ENCODE data around the gene CCNQ.

GRCh38 chrX:153510176-153510487, 7.3 kb upstream of the ATP2B3 start:
- PRO-cap = no peak

DNA sequence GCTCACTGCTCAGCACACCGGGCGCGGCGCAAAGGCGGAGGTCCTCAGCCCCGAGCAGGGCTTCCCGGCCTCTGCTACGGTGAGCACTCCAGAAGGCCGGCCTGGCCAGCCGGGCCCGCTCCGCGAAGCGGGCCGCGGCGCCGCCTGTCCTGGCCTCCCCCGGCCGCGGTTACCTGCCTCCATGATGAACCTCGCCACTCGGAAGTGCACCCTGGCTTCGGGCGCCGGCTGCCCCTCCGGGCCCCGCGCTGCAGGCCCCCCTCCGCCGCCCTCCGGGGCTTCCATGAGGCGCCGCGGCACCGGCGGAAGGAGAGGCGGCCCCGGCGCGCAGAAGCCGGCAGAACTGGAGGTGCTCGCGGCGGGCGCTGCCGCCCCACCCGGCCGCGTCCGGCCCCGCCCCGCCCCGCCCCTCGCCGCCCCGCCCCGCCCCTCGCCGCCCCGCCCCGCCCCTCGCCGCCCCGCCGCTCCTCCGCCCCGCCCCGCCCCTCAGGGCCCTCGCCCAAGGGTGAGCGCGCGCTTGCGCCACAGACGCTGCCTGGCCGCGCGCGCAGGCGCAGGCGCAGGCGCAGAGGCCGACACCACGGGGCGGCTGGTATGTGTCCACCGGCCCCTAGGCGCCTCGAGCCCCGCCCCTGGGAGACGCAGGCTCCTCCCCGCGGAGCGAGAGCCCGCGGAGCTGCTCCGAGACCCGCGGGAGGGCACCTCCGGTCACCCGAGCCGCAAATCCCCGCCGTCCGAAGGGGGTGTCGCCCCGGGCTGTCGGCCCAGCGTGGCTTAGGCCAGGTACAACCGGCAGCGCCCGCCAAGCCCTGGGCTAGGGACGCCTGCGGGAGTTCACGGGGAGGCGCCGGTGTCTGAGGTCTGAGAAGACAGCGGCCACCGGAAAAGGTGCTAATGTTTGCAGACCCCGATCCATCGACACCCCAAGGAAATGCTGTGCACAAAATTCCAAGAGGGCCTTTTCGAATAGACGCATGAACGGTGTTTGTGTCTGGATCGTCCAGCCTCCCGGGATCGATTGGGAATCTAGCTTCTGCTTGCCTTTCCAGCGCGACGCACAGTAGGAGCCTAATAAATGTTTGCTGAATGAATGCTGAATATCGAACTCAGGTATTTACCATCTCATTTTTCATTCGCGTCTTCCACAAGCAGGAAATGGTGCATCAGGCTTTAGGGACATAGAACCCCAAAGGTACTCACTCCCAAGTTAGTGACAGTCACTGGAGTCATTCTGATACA, at the start of gene CCNQ:
CCNQ (minus strand) TSS at position 351 of the 1,239 bp plus-strand sequence.
- PRO-cap = bidirectional peak, plus-strand start at position 527 of the sequence, minus-strand start at position 345 of the sequence

DNA sequence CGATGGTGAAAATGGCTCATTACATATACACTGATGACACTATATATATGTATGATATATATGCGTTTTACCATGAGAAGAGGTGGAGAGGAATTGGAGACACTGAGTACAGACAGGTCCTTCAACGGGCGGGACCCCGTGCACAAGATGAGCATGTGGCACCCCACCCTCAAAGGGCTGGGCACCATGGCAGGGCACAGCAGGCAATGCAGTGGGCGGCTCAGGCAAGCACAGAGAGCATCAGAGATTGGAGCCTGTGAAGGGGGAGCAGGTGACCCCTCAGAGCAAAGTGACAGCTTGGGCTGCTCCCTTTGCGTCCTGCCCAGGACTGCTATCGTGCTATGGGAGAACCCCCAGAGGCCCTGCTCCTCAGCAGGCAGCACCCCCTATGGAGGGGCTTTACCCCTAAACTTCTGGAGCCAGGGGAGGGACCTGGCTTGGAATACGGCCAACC, 10.3 kb downstream of the SLC6A8 start:
- PRO-cap = no peak

DNA sequence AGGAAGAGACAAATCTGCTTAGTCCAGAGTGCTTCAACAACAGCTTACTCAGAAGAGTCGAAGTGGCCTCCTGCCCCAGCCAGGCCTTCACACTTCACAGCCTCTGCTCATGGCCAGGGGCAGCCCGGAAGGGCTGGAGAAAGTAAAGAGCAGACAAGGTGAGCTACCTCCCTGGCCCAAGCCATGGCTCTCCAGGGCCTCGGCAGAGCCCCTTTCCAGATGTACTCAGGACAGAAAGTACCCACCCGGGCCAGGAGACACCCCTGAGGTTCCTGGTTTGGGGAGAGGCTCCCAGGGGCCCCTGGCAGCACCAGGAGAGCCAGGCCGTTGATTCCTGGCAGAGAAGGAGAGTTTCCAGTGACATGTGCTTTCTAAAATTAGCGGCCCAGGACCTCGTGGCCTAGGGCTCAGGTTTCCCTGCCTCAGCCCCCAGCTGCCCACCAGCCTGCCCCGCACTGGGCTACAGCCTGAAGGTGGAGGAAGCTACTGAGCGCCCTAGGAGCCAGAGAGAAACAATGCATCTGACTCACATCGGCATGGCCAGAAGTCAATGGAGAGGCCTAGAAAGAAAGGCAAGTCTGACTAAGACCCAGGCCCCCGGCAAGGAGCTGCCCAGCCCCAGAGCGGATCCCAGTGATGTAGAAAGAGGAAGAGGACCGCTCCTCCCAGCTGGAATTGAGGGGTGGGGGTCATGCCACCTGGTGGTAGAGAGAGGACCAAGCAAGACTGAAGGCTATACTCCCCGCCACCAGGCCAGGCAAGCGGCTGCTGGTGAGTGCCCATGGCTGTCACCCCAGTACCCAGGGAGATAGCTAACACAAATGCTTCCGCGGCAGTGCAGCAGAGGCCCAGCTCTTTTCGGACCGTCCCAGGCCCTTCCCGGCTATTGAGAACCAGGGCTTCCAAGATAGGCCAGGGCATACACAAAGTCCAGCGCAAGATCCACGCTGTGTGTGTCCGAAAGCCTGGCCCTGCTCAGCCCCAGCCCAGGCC, 17.7 kb downstream of the SLC6A8 start:
- PRO-cap = no peak

DNA sequence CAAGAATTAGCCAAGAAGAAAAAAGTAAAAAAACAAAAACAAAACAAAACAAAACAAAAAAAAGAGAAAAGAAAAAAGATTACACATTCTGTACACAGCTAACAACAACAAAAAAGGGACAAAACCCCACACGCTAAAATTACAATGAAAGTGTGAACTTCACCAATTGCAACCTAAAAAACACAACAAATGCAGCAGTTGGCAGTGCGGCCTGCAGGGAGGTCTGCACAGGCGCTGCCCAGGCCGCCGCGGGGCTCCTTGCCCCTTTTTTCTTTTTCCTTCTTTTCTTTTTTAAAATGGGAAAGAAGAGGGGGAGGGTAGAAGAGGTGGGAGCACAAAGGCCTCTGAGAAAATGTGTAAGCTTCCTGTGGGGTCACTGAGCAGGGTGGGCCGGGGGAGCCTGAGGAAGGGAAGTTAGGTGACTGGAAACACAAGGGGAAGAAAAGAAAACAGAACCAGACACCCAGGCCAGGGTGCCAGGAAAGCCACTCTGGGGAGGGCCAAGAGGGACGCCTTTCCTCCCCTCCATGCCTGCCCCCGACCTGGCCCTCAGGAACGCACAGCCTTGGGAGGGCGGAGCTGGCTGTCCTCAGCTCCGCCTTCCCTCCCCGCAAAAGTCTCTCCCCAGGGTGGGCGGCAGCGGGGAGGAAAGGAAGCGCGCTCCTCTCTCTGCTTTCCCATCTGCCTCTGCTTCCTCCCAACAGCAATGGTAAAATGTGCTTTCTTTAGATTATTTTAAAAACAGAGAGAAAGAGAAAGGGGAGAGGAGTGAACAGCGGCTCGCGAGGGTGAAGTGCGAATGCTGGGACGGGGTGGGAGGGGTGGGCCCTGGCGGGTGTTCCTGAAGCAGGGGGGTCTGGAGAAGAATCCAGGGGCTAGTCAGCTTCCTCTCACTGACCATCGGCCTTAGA, 4.3 kb upstream of the RENBP start:
- PRO-cap = no peak

DNA sequence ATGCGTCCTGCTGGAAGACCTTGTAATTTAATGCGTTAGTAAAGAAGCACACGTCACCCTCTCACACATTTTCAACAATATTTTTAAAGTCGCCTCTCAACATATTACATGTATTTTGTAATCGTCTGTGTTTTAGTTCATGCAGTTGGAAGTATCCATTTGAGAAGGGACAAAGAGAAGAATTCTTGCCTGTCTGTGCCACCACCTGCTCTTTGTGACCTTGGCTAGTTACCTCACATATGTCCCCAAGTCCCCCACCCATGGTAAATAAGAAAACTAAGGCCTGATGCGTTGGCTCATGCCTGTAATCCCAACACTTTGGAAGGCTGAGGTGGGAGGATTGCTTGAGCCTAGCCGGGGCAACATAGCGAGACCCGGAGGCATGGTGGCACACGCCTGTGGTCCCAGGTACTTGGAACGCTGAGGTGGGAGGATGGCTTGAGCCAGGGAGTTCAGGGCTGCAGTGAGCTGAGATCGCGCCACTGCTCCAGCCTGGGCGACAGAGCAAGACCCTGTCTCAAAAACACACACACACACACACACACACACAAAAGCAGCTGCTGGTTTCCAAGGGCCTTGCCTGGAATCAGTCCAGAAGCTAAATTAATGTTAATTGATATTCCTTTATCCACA, 724 bp downstream of the TMEM187 start:
- PRO-cap = bidirectional peak, plus-strand start at position 419 of the sequence, minus-strand start at position 214 of the sequence

GRCh38 chrX:154028747-154029215, 9.1 kb upstream of the IRAK1 start:
- PRO-cap = no peak

DNA sequence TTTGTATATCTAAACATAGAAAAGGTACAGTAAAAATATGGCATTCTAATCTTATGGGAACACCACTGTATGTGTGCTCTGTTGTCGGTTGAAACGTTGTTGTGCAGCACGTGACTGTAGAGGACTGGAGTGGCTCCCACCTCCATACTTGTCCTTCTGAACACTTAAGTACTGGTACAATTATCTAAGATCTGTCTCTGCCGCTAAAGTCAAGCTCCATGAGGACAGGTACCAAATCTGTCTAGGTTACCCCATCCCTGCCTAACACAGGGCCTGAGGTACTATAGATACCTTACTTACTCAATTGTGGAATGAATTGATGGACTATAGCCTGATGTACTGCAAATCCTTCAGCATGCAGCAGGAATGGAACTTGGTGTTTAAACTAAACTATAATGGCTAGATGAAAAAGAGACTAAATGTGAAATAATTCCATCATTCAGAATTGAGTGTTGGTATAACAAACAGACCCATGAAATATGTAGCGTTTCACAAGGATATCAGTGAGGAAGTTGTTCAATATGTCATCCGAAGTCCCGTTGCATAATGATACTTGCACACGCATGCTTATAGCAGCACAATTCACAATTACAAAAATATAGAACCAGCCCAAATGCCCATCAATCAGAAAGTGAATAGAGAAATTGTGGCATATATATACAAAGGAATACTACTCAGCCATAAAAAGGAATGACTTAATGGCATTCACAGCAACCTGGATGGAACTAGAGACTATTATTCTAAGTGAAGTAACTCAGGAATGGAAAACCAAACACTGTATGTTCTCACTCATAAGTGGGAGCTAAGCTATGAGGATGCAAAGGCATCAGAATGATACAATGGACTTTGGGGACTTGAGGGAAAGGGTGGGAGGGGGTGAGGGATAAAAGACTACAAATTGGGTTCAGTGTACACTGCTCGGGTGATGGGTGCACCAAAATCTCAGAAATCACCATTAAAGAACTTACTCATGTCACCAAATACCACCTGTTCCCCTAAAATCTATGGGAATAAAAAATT, 20.4 kb downstream of the MECP2 start:
- PRO-cap = no peak

DNA sequence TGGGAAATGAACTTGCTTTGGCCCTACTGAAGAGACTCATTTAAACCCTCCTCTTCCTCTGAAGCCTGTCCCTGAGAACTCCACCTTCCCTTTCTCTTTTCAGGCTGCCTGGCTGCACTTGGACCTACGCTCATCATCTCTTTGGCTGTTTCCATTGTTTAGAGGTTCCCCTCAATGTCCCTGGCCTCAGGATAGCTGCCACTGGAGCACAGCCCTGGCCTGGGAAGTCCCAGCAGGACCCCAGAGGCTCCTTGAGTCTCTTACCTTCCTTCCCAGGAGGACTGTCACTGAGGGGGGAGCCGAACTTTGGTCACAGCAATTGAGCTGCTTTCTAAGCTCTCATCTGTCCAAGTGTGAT, 22.7 kb upstream of the OPN1LW start:
- PRO-cap = no peak

DNA sequence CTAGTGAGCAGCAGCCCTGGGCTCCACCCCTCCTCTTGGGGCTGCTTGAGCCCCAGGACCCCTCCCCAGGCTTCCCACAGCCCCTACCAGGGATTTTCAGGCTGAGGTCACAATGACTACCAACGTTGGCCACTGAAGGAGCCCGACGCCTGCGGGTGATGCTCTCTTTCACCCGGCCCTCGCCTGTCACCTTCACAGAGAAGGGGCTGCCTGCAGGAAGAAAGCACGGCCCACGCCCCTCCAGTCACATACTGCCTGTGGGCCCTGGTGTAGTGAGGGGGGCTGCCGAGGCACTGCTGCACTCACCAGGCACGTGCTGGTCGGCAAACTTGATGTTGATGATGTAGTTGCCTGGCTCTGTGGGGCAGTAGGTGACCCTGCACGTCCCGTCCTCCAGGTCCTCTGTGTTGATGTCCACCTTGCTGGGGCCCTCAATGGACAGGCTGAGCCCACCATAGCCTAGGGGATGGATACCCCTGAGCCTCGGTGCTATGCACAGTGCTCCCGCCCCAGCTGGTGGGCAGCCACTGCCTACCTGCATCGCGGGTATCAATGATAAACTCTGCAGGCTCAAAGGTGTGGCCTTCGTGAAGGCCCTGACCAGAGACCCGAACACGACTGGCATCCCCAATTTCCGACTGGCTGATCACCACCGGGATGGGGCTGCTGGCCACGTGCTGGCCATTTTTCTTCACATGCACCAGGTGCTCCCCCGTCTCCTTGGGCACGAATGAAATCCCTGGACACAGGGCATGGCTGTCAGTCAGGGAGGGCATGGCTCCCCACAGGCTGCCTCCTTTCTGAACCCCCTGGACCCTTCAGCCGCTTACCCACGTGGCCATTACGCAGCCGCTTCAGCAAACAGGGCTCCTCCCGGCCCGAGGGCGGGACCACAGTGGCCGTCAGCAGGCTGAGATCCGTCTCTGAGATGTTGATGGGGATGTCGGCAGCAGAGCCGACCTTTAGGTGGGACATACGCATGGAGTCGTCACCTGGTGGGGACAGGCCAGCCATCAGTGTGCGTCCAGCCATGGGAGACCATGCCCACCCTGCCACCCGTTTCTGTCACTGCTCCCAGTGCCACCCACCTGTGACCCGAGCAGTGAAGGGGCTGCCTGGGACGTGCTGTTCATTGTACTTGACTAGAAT, 21.6 kb downstream of the FLNA start:
- PRO-cap = unidirectional peak, minus-strand start at position 406 of the sequence

- PRO-cap = no peak
Observed at GRCh38 chrX:154359613-154359967, 14.8 kb downstream of the FLNA start.

DNA sequence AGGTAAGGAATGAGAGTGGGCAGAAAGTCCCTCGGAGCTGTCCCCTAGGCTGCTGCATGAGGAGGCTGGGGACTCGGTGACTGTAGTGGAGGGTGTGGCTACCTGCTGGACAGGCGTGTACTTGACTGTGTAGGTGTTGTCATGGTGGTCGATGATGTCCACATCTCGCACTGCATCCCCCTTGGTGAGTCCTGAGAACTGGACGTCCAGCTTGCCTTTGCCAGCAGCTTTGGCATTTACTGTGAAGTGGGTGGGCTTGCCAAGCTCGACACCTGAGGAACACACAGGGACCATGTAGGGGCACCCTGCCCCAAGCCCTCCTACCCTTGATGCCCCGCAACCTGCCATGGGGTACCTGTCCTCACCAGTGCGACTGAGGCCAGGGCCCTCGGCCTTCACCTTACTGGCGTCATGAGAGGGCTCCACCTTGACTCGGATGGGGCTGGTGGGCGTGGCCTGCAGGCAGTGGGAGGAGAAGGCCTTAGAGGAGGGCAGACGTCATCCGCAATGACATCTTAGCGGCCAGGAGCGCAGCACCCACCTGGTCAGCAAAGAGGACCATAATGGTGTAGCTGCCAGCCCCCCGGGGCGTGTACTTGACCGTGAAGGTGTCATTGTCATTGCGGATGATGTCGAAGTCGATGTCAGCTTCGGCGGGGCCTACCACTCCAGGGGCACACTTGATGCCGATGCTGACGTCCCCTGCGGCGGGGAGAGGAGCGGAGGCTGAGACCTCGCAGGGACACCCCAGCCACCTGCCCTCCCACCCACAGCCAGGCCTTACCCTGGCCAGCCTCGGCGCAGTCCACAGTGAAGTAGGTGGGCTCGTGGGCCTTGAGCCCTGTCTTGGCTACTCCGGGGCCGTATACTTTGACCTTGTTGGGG, 12.3 kb downstream of the FLNA start:
- PRO-cap = unidirectional peak, minus-strand start at position 188 of the sequence

DNA sequence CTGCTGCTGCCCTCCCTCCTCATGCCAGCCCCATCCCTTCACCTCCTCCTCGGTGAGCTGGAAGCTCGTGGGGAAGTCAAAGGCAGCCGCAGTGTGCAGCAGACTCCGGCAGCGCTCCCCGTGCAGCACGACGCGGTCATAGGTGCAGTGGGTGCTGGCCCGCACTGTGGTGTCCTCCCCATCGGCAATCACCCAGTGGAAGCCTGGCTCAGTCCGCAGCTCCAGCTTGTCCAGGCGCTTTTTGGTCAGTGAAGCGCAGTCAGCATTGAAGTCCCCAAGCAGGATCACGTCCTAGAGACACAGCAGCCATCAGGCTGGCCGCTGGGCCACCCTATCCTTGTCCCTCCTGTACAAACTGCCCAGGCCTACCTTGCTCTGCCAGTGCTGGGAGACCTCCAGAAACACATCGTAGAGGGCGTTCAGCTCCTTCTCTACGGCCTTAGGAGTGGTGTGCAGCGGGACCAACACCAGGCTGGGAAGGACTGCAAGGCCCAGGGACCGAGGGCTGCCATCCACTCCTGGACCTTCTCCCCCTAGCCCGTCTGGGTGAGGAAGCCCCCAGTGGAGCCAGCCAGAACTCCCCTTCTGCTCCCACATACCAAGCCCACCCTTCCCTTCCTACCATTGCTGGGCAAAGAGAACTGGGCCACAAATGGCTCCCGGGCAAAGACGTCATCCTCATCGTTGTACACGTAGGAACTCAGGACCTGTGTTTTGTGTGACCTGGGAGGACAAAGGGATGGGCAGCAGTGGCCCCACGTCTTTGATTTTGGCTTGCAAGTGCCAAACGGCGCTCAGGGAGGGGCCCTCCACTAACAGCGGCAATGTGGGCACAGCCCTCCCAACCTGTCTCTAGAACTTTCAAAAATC, 5.0 kb downstream of the RPL10 start:
- PRO-cap = no peak

DNA sequence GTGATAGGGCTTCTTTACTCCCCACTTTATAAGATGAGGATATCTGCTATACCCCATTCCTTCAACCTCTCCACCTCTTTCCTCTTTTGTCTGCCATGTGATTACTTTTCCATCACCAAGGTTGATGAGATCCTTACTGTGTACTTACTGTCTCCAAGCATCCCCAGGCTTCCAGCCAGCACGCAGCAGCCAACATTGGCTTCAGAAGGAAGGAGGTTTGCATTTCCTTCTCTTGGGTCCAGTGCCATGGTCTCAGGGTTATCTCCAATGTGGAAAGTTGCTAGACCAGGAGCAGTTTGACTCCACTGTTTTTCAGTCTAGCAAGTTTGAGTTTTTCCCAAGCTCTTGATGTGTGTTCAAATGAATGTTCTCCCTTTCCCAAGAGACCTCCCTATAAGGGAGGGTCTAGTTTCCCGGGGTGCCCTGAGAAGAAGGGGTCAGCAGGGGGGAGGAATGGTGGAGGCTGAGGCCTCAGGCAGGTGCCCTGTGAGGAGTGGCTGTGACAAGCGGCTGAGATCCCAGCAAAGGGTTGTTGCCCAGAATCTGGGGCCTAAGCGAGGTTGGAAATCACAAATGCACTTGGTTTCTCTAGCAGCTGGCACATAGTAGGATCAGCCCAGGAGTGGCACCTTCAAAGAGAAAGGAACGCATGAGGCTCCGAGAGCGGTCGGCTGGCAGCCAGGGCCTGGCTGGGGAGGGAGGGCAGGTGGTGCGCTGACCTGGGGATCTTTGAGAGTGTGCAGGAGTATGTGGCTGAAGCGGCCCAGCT, 7.2 kb downstream of the TAFAZZIN start:
- PRO-cap = no peak

GRCh38 chrX:154458445-154458769, 326 bp downstream of the PLXNA3 start:
- PRO-cap = no peak

DNA sequence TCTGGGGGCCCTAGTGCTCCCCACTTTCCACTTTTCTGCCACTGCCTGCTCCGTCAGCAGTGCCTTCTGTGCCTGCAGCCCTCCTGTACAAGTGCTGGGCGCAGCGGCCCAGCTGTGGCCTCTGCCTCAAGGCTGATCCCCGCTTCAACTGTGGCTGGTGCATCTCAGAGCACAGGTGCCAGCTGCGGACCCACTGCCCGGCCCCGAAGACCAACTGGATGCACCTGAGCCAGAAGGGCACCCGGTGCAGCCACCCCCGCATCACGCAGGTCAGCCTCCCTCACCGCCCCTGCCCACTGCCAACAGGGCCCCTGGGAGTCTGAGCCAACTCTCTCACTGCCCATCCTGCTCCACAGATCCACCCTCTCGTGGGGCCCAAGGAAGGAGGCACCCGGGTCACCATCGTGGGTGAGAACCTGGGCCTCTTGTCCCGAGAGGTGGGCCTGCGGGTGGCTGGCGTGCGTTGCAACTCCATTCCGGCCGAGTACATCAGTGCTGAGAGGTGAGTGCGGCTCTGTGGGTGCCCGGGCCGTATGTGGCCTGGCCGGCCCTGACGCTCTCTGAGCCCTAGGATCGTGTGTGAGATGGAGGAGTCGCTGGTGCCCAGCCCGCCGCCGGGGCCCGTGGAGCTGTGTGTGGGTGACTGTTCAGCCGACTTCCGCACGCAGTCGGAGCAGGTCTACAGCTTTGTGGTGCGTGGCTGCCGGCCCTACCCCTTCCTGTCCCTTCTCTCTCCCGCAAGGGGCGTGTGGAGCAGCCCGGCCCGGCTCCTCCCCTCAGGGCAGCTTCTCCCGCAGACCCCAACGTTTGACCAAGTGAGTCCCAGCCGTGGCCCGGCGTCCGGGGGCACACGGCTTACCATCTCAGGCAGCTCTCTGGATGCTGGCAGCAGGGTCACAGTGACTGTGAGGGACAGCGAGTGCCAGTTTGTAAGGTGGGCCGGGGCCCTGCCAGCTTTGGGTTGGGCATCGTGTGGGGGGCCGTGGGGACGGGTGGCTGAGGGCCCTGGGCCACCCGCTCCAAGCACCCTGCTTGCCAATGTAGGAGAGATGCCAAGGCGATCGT, 7.8 kb downstream of the PLXNA3 start:
- PRO-cap = no peak

GRCh38 chrX:154505780-154506258, 10.2 kb downstream of the FAM3A start:
- PRO-cap = no peak

- PRO-cap = no peak
Observed at GRCh38 chrX:154506259-154507041, 9.6 kb downstream of the FAM3A start.

GRCh38 chrX:154731805-154732180, 19.1 kb downstream of the GAB3 start:
- PRO-cap = no peak

DNA sequence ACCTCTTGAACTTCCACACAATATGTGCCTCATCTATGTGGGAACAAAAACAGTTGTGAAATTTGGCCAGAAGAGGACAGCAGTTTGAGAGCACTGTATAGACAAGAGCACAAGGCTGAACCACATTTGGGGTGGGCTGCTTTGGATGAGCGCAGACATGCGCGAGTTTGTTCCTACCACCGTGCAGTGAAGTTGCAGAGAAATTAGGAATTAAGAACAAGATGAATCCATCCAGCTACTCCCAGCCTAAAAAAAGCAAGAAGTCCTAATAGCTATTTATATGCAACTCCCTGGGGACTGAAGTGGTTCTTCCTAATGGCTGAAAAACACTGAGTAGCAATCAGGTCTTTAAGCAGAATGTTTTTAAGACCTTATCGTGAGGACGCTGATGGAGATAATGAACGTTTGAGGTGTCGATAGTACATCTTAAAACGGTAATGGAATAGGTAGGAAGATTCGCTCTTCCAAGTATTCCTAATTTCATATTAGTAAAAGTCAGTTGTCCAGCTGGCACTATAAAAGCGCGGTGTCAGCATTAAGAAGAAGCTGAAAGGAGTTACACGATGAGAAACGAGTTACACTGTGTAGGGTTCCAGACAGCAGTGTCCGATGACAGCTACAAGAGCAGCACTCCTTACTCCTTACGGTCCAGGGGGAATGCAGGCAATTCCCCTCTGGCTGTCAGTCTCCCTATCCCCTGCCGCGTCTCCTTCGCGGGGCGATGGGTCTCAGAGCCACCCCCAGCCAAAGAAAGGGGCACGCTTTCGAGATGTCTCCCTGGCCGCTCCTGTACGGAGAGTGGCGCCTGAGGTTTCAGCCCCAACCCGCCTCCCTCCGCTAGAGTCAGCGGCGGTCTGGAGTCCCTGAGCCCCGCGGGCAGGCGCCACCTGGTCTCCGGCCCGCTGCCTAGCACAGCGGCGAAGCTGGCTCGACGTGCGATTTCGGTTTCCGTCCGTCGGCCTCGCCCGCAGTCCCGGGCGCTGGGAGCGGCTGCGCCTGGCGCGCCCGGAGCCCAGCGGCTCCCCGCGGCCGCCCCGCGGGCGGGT, 691 bp downstream of the GAB3 start:
- PRO-cap = no peak

Measured in type B pancreatic cell (in vitro differentiated cells).